Measurements from ENCODE around the gene TIE1.

- RRBS: no CpG with 5 or more reads among the region's 5 CpGs
These were observed 4.0 kb downstream of the HIVEP3 start for GRCh38 chr1:41914465-41915307.

- RRBS: no CpG with 5 or more reads among the region's 5 CpGs
These were observed 37.5 kb downstream of the FOXJ3 start for GRCh38 chr1:42297321-42298187.

DNA sequence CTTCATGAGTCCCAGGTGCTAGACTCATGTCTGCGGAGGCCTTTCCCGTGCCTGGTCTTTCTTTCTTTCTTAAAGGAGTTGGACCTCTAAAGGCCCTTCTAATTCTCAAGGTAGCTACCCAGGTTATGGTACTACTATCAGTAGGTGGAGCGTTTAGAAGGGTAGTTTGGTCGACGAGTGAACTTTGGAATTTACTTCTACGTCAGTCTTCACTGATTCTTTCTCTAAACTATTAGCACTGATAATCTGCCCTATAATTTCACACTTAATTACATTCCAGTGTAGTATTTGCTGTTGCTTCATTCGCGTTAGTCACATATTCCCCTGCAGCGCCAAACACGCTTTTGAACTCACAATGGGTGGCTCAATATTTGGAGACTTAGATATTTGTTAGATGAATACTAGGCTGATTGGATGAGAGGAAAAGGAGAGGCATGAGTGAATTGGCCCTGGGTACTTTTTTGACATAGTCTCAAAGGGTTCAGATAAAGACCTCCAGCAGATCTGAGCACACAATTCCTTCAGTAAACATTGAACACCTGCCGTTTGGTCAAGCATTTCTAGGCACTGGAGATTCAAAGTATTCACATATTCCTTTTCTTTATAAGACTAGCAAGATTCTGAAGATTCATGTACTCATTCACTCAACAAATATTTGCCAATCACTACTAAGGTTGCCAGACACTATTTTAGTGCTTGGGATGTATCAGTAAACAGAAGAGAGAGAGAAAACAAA, 884 bp upstream of the FOXJ3 start:
- RRBS: no CpG with 5 or more reads among the region's 11 CpGs

GRCh38 chr1:42496895-42497335, 33.8 kb downstream of the CCDC30 start:
- RRBS: no CpG with 5 or more reads among the region's 3 CpGs

- RRBS: 1% methylated on average over 14 of the region's 42 CpGs
These were observed 482 bp upstream of the YBX1 start for GRCh38 chr1:42681611-42682261.

DNA sequence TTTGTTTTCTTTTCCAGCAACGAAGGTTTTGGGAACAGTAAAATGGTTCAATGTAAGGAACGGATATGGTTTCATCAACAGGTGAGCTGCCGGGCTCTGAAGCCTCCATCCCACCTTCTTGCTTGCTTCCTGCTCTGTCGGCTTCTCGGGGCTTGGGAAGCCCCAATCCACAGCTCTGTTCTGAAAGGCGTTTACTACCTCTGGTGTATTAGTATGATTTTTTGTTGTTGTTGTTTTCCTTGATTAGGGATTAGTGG, 1.1 kb downstream of the YBX1 start:
- RRBS: no CpG with 5 or more reads among the region's 6 CpGs

DNA sequence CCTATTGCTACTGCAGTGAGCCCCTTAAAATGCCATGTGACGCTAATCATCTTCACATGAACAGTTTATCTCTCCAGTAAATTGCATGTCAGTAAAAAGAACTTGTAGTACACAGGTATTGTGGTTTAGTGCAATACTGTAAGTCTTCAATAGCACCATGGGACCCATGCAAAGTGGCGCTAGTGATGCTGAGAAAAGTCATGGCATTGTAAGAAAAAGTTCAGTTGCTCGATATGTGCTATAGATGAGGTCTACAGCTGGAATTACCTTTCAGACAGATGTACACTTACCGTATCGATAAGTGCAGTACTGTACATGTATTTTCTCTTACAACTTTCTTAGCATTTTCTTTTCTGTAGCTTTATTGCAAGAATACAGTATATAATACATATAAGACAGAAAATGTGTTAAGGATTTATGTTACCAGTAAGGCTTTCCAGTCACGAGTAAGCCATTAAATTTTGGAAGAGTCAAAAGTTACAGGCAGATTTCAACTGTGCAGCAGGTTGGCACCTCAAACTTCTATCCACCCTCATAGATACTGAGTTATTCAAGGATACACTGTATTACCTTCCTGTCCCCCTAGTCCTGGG, 6.4 kb downstream of the YBX1 start:
- RRBS: no CpG with 5 or more reads among the region's 6 CpGs

DNA sequence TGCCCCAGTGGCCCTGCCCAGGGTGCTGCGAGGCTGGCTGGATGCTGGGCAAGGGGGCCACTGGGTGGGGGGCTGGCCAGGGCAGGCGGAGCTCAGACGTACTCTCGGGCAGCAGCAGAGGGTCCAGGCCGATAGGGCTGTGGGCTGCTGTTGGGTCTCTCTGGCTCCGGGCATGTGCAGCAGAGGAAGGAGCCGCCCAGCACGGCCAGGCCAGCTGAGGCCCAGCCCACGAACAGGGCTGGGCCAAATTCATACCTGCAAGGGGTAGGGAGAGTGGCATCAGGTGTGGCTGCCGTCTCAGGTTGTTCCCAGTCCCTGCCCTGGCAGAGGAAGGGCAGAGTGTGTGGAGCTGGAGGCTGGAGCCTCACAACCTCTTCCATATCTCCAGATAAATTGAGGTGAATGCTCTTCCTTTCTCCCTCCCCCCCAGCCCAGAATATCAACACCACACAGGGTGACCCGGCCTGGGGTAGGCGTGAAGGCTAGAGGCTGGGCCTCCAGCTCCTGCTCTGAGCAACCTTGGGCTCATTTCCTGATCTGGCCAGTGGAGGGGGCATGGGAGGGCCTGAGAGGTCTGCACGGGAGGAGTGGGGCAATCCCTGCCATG, 4.2 kb downstream of the CLDN19 start:
- RRBS: no CpG with 5 or more reads among the region's 13 CpGs

GRCh38 chr1:42945743-42946979, 12.5 kb downstream of the SLC2A1 start:
- RRBS: no CpG with 5 or more reads among the region's 12 CpGs

GRCh38 chr1:42951314-42952015, 7.2 kb downstream of the SLC2A1 start:
- RRBS: no CpG with 5 or more reads among the region's 1 CpG

GRCh38 chr1:43007140-43008317, 48.9 kb upstream of the SLC2A1 start:
- RRBS: 27% methylated on average over 19 of the region's 77 CpGs

- RRBS: no CpG with 5 or more reads among the region's 16 CpGs
These were observed 3.3 kb downstream of the TMEM125 start for GRCh38 chr1:43273122-43273455.

DNA sequence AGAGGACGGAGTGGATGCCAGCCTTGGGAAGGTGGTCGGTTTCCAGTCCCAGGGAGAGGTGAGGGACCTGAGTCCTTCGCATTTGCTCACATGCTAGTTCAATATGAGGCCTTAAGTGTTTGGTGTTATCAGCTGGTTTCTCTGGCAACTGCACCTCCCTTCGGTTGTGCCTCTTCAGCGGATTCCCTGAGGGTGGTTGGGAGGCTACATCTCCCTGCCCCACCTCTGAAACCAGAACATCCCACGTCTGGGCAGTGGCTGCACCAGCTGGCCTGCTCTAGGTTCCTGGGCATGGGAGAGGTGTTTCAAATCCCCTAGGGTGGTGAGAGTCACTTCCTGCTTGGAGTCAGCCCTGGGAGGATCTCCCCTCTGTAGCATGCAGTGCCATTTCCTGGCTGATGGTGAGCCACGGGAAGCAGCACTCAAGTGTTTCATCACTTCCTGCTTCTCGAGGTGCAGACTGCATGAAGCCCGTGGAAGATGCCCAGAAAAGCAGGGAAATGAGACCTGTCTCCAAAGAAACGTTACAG, 4.4 kb downstream of the TMEM125 start:
- RRBS: no CpG with 5 or more reads among the region's 10 CpGs

GRCh38 chr1:43283932-43284421, 1.4 kb downstream of the C1orf210 start:
- RRBS: no CpG with 5 or more reads among the region's 4 CpGs

DNA sequence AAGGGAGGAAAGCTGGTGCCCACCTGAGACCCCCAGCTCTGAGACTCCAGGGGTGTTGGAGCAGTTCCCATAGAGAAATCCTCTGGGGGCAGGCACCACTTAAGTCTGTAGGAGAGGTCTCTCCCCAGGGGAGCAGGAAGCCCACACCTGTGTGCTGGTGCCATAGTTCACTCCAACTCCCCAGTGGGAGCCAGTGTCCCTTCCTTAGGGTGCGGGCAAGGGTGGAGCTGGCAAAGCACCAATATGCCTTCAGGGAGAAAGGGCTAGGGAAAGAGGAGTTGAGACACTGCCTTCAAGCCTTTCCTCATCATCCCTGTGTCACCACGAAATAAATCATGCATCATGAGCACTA, 6.9 kb upstream of the TIE1 start:
- RRBS: no CpG with 5 or more reads among the region's 2 CpGs

- RRBS: no CpG with 5 or more reads among the region's 11 CpGs
These were observed at the start of gene TIE1 for GRCh38 chr1:43300399-43301310. TIE1 (plus strand) TSS chr1:43300982.

DNA sequence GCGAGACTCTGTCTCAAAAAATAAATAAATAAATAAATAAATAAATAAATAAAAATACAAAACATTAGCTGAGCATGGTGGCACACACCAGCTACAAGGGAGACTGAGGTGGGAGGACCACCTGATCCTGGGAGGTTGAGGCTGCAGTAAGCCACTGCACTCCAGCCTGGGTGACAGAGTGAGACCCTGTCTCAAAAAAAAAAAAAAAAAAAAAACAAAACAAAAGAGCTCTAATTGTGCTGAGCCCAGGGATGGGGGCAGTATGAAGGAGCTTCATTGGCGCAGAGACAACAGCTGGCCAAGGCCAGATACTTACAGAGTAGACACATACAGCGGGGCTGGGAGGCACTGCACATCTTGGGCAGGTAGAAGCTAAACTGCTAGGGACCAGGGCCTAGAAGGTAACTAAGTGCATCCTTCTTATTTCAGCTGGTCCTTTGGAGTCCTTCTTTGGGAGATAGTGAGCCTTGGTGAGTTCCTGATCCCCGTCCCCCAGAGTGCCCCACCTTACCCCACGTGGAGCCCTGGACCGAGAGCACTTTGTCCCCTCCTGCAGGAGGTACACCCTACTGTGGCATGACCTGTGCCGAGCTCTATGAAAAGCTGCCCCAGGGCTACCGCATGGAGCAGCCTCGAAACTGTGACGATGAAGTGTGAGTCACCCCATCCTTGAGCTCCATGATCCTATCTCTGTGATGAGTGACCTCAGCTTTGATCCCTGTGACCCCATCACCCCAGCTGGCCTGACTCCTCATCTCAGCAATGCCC, 16.6 kb upstream of the MPL start:
- RRBS: no CpG with 5 or more reads among the region's 10 CpGs

DNA sequence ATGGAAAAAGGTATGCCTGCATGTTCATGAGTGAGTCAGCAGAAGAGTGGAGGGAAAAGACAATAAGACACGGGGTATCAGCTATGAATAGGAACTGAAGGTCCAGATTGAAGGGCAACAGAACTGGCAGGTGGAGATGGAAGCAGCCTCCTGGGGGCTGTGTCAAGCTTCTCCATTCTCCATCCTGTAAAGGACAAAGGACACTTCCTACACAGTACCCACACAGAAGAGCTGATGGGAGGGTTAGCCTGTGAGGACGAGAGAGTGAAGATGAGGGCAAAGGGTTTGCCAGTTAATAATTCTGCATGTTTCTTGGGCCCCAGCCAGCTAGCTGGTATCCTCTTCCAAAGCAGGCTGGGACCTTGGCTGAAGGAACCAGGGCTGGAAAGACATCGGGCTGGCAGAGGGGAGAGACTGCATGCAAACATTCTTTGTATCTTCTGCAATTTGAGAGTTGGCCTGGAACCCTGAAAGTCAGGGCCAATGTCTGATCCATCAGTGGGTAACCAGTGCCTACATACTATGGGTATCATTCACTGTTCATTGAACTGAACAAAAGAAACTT, 5.7 kb upstream of the ELOVL1 start:
- RRBS: no CpG with 5 or more reads among the region's 3 CpGs

GRCh38 chr1:43452193-43452556, 1.6 kb downstream of the HYI start:
- RRBS: no CpG with 5 or more reads among the region's 7 CpGs

GRCh38 chr1:43531206-43532019, 730 bp downstream of the PTPRF start:
- RRBS: 2% methylated on average over 26 of the region's 96 CpGs

All from pericardium (tissue), 1 donor.